SP-49 (cell line): ENCODE results near the gene INF2.

- PRO-cap, result no peak
Measured at GRCh38 chr14:104116744-104117797, 21.3 kb upstream of the KIF26A start.

- PRO-cap, result no peak
Measured at GRCh38 chr14:104149612-104150189, 11.3 kb downstream of the KIF26A start.

- PRO-cap, result no peak
Measured at GRCh38 chr14:104150190-104150555, 11.8 kb downstream of the KIF26A start.

GRCh38 chr14:104225443-104226331, 87.3 kb downstream of the KIF26A start:
- PRO-cap, result no peak

GRCh38 chr14:104282589-104283436, 144.4 kb downstream of the KIF26A start:
- PRO-cap, result no peak

DNA sequence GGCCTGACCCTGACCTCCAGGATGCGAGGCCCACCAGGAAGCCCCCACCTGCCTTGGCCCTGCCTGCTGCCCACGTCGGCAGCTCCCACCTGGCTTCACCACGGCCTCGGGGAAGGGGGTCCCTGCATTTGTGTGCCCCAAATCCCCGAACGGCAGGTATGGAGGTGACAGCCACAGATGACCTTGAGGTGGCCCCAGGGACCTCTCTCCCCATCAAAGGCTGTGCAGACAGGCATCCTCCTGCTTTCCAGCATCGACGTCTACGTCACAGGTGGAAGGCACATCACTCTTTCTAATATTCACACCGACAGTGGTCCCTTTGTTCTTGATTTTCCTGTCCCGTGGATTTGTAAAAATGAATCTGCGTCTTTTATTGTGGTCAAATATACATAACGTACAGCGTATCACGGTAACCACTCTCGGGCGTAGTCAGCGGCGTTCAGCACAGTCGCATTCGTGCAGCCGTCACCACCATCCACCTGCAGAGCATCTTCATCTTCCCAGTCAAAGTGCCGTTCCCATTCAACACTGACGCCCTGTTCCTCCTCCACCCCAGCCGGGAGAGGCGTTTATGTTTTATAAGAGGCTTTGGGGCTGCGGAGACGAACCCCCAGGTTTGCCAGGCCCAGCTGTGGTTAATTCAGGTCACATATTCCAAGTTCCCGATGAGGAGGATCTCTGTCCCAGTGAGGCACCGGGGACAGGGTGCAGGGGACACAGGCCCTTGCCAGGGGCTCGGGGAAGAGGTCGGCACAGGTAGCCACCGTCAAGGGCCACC, 189.6 kb upstream of the C14orf180 start:
- PRO-cap, result no peak

GRCh38 chr14:104582692-104583301, 3.2 kb downstream of the C14orf180 start:
- PRO-cap, result no peak

- PRO-cap, result no peak
Measured at GRCh38 chr14:104632980-104633239, 28.3 kb upstream of the TMEM179 start.

DNA sequence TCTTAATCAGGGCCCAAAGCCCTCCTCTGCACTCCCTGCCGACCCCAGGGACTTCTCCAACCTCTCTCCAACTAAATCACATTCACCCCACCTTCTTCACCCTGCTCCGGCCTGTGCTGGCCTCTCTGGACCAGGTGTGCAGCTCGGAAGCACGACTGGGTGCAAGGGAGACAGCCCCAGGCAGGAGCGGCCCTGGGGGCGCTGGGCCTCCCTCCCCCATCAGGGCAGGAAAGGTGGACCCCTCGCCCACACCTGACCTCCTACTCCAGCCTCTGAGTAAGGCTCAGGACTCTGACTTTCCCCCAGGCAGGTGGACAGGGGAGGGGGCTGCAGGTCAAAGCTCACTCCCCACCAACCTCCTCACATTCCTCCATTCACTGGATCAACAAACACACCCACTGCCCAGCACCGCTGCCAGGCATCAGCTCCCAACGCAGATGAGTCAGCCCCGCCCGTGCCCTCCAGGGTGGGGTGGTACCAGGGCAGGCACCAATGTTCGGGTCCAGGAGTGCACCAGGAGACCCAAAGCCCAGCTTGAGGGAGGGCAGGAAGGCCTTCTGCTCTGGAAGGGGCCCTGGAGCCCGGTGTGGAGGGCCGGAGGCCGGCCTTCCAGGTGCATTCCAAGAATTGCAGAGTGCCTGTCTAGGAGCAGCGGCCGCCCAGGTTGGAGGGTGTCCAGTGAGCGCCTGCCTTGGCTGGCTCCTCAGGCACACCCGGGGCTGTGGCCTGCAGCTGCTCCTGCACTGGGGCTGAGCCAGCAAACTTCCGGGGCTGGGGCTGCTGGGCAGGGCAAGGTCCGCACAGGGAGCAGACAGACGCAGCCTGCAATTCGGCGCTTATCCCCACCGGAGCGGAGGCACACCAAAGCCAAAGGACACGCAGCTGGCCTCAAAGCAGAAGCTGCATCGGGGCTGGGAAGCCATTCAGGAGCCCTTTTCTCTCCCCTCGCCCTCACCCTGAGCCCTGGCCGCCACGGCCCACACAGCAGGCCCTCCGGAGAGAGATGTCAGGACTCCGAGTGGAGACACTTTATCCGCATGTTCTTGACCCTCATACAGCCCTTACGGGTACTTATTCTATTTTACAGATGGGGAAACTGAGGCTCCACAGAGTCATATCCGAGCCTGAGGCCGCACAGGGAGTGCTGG, 1.5 kb upstream of the INF2 start:
- PRO-cap, result no peak

- PRO-cap, result no peak
Measured at GRCh38 chr14:104688654-104689728, at the start of gene INF2. Gene INF2 (plus strand): TSS chr14:104689618.

GRCh38 chr14:104689729-104690252, 373 bp downstream of the INF2 start:
- PRO-cap, result no peak

- PRO-cap, result no peak
Measured at GRCh38 chr14:104697593-104698367, 8.4 kb downstream of the INF2 start.

- PRO-cap, result no peak
Measured at GRCh38 chr14:104707637-104708288, 16.3 kb upstream of the ADSS1 start.

- PRO-cap, result no peak
Measured at GRCh38 chr14:104857021-104857639, 7.9 kb upstream of the CEP170B start.

- PRO-cap, result no peak
Measured at GRCh38 chr14:104858736-104859413, 6.2 kb upstream of the CEP170B start.

- PRO-cap, result no peak
Measured at GRCh38 chr14:104895632-104896355, 28.9 kb upstream of the PLD4 start.

DNA sequence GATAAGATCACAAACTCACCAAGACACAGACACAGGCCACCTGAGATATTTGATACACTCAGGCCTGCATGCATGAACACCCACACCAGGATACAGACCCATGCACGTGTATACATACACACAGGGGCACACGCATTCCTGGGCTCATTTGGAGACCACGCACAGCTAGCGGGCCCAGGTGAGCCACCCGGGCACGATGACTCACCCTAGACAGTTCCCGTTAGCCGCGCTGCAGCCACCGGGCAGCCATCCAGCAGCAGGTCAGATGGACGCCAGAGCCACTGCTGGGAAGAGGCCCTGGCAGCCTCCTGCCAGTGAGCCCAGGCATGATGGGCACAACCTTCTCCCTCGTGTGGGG, 1.9 kb upstream of the AHNAK2 start:
- PRO-cap, result no peak

DNA sequence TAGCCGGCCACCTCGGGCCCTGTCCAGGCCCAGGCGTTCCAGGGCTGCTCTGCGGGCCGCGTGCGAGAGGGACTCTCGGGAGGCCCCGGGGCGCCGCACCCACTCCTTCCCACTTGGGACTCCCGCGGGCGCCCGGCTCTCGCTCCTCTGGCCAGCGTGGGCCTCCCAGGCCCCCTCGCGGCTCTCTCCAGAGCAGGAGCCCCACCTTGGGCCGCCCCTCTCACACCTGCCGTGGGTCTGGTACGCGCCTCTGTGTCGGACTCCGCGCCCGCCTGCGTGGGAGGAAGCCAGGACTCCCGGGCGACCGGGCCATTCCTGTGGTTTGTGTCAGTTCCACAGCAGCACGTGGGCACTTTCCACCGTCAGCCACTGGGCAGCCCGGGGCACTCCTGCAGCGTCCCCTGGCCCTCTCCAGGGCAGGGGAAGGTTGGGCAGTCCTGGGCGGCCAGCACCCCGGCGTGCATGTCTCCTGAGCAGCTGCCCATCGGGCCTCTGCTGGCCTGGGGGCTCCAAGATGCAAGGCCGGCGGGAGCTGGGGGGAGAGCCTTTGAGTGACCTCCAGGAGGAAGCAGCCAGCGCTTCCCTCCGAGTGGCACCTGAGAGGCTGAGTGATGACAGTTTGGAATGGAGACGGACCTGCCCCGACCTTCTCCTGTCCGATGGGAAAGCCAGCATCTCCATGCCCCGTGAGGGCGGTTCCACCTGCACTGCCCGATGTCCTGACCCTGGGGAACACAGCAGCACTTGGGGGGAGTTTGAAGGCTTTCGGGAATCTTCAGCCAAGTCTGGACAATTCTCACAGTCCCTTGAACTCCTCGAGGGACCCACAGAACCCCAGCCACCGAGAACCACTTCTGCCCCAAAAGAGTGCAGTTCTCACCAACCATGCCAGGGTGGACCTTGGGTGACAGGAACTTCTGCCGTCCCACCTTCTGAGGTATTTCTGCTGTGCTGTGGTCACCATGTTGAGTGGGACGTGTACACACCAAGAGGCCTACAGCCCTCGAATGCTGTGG, 638 bp downstream of the CLBA1 start:
- PRO-cap, result no peak

DNA sequence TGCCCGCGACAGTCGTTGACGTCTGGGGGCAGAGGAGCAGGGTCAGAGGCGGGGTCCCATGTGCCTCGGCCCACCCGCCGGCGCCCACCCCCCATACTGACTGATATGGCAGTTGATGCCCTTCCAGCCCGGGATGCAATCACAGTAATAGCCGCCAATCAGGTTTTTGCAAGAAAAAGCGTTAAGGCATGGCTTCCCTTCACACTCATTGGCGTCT, 17.8 kb downstream of the JAG2 start:
- PRO-cap, result no peak

- PRO-cap, result no peak
Measured at GRCh38 chr14:105197077-105197892, 16.2 kb upstream of the NUDT14 start.